Fibroblast of villous mesenchyme (primary cell): ENCODE data around the gene SLC6A12.

DNA sequence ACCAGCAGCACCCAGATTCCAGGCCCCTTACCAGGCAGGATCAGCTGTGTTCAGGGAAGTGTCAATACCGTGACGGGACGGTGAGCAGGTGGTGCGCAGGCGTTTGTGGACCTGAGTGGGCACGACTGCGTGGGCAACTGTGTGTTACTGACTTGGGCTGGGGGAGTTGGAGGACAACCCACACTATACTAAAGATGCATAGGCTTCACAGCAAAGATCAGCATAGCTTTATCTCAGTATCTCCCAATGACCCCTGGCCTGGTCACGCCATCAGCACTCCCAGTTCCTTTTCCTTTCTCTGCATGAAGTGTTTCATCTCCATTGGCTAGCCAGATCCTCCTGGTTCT, 9.7 kb downstream of the IQSEC3 start:
- CAGE, long polyA plus RNA: no peak

GRCh38 chr12:138746-139651, 72.4 kb downstream of the IQSEC3 start:
- CAGE, long polyA plus RNA: no peak

- CAGE, long polyA plus RNA: no peak
Measured at GRCh38 chr12:163231-163699, 50.7 kb downstream of the SLC6A12 start.

GRCh38 chr12:164013-164675, 49.8 kb downstream of the SLC6A12 start:
- CAGE, long polyA plus RNA: no peak

- CAGE, long polyA plus RNA: no peak
Measured at GRCh38 chr12:202238-203083, 11.5 kb downstream of the SLC6A12 start.

GRCh38 chr12:213937-214494, at the start of gene SLC6A12:
SLC6A12 (minus strand) TSS chr12:214157.
- CAGE, long polyA plus RNA: no peak

GRCh38 chr12:484720-485214, 25.0 kb downstream of the B4GALNT3 start:
- CAGE, long polyA plus RNA: no peak

DNA sequence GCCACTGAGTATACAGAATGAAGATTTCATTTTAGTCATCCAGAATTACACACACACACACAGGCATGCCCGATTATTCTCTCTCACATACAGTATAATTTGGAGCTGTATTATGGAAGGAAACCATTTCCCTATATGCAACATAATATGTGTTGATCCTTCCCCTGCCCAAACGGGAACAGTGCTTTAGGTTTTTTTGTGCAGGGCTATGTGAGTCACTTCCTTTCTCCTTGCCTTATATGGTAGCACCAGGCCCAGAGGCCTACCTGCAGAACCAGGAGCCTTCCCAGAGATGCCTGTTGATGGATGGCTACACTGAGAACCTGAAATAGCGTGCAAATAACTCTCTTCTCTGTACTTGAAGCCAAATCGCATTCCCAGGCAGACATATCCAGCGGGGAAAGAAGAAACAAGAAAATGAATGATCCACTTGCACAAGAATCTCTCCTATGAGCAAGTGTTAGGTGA, 28.0 kb upstream of the WNK1 start:
- CAGE, long polyA plus RNA: no peak

- CAGE, long polyA plus RNA: no peak
Measured at GRCh38 chr12:754529-754809, 2.1 kb downstream of the WNK1 start.

DNA sequence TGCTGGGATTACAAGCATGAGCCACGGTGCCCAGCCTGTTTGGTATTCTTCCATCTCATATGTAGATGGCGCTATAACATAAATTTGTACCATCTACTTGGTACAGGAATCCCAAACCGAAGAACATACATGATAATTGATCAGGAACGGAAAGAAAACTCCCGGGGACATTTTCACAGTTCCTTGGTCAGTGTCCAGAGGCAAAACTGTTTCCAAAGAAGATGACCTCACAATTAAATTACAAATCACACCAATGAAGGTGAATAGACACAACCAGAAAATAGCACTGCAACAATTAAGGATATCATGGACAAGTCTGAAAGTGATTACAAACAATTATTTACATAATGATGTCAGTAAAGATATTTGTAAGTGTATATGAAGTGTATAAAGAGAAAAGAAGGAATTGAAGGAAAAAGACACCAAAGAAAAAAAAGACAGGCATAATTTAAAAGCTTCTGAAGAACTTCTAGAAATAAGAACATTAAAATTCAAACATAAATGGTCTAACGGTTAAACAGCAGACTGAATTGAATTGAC, 64.2 kb downstream of the WNK1 start:
- CAGE, long polyA plus RNA: no peak

DNA sequence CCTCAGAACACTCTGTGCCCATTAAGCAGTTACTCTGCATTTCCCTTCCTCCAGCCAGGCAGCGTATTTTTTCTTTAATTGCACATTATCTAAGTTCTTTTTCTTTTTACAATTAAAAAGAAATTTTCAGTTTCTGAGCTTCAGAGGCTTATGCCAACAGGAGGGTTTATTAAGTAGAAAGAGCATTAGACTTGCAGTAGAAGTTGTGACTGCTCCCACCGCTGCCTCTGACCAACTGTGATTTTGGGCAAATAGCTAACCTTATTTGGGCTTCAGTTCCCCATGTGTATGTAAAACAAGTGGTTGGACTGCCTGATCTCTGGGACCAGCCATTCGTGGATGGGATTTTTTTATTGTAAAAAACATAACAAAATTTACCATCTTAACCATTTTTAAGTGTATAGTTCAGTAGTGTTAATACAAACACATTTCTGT, 65.8 kb downstream of the WNK1 start:
- CAGE, long polyA plus RNA: no peak

GRCh38 chr12:990291-991000, 577 bp upstream of the ERC1 start:
- CAGE, long polyA plus RNA: no peak

DNA sequence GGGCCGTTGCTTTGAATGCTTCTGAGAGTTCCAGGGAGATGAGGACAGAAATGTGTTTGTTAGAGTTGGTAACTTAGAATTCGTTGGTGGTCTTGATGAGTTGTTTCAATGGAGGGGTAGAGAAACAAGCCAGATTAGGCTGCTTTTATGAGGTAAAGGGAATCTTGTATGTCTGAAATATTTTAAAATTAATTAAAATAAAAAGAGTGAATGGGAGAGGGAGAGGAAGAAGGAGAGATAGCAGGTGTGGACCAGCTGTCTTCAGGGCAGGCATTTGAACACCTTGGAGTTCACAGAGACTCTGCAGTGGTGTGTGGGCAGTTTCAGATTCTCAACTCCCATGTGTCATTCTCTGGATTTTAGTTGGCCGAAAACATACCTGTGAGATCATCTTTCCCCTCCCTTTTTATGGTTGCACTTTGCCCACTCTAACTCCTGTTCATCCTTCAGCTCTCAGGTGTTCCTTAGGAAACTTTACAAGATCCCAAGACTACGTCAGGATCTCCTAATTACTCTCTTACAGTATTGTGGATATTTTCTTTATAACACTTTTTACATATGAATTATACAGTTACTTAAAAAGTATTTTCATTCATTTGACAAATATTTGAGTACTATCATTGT, 108.1 kb downstream of the ERC1 start:
- CAGE, long polyA plus RNA: no peak

DNA sequence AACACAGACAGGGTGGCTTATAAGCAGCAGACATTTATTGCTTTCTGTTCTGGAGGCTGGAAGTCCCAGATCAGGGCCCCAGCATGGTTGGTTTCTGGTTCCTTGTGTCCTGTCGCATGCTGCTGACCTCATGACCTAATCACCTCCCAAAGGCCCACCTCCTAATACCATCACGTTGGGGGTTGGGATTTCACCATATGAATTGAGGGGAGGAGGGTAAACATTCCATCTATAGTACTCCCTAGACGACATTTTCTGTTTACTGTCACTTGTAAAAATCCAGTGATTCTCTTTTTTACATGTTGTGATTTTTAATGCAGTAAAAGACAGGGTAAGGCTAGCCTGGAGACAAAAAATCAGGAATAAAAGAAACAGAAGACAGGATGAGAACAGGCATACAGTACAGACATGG, 148.5 kb downstream of the FBXL14 start:
- CAGE, long polyA plus RNA: no peak

GRCh38 chr12:1500011-1500621, 94.3 kb downstream of the FBXL14 start:
- CAGE, long polyA plus RNA: no peak

DNA sequence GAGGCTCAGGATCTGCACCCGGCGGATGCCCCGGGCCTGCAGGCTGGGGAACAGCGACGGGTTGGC, 715 bp downstream of the FBXL14 start:
- CAGE, long polyA plus RNA: no peak

DNA sequence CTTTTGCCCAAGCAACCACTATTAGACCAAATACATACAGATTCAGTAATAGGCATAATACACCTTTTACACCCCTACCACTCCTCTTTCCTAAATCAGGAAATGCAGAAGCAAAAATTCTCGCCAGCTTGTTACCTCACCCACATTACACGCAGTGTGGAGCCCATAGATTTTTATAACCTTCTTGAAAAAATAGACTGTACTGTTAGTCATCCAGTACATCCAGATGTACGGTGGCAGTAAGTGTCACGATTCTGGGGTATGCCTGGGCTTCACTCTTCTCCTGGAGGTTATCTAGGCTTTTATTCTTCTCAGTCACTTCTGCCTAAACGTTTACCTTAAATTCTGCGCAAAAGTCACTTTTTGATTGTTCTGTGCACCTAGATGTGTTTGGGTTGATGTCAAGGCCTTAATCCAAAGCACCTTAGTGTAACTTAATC, 1.7 kb upstream of the FBXL14 start:
- CAGE, long polyA plus RNA: no peak

DNA sequence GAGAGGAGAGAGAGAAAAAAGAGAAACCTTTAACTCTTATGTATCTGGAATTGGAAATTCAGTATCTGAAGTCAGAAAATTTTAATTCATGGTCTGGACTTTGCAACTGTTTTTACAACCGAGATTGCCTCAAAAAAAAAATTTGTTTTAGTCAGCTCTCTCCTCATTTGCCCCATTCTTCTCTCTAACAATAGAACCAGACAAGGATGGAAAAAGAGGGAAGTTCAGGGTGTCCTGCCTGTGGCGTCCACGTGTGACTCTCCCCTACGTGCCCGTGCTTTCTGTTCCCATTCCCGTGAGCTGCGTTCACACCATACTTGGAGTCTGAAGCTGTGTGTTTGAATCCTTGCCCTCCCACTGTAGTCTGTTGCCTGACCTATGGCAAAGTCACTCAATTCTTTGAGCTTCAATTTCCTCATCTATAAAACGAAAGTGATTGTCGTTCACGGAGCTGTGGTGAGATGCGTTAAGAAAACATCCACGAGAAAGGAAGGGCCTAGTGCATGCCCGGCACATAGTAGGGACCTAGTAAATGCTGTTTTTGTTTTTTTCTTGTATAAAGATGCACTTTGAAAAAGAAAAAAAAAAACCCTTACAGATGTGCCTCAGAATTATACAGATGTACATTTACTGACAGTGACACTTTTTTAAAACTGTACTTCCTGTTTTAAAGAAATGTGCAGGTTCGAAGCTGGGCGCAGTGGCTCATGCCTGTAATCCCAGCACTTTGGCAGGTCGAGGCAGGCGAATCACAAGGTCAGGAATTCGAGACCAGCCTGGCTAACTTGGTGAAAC, 7.2 kb upstream of the FBXL14 start:
- CAGE, long polyA plus RNA: no peak

- CAGE, long polyA plus RNA: no peak
Measured at GRCh38 chr12:1629279-1629541, 179 bp downstream of the WNT5B start.

GRCh38 chr12:1650347-1650835, 21.4 kb downstream of the WNT5B start:
- CAGE, long polyA plus RNA: no peak